Metanephros (tissue), 2 donors: Measurements from ENCODE around the gene GRB14.

DNA sequence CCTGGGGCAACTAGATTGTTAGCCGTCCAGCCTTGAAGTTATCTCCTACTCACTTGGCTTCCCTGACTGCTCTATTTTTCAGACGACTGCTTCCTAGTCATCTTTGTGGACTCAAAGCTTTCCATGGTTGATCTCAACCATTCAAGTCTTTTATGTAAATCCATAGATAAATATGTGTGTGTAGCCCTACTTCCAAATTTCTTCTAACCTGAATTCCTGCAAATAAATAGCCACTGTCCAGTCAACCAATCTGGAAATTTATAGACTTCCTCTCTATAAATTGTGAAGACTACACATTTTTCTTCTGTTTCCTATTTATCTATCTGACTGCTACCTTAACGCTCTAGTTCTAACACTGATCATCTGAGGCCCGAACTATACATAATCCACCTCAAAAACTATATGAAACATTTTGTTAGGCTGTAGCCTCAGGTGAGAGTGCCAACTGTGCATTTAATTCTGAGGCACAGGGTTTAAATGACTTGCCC lies 23.9 kb downstream of the CD302 start:
- RAMPAGE, long total RNA, result no peak

DNA sequence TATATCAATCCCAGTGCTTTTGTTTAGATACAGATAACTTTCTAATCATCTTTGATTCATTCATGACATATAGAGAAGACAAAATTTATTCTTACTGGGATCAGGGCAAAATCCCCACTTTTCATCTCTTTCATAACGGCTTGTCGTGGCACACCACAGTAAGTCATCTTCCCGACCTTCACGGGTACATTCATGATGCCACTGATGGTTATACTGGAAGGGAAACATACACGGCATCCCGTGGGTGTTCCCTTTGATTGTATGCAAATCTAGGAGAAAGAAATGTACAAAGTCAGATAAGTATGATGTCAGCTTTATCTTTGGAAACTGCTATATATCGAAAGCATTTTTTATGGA lies 20.5 kb downstream of the PLA2R1 start:
- RAMPAGE, long total RNA, result no peak

GRCh38 chr2:160051254-160051568 lies 11.2 kb downstream of the PLA2R1 start:
- RAMPAGE, long total RNA, result no peak

DNA sequence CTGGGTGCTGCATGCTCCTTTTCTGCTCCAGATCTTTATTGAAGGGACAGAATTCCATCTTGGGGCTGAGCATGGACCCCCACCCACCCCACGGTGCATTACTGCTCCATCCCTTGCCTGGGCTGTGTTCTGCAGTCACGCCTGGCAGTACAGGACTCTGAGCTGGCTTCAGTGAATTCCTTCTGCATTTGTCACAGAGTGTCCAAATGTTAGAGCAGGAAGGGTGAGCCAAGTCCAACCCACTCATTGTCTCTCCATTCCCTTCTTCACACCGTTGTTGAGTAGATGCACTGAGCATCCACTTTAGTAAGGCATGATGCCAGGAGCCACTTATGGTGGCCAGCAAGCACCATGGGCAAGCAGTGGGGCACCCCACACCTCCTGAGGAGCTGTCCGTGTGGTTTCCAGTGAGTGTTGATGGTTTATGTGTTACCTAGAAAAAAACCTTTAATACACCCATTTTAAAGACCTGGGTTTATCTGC lies 14.6 kb upstream of the ITGB6 start:
- RAMPAGE, long total RNA, result no peak

- RAMPAGE, long total RNA, result no peak
These were observed 21.6 kb upstream of the ITGB6 start for GRCh38 chr2:160221545-160222251.

DNA sequence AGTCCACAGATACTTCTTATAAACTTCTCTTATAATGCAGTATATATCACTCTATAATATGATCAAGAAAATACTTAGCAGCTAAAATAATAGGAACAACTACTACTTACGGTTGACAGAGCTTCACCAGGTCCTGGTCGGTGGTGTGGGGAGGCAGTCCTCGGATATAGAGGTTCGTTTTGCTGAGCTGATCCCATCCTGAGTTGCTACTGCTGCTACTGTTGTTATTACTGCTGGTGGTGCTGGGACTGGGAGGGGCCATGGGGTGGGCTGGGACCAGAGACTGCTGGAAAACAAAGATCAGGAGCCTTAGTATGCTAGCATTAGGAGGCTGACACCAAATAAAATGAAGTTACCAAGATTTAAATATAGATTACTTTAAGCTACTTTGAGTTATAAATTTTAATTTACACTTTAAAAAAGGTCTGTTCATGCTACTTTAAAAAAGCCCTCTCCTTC lies 126.5 kb downstream of the RBMS1 start:
- RAMPAGE, long total RNA, result no peak

- RAMPAGE, long total RNA, result no peak
These were observed 1.4 kb upstream of the FAP start for GRCh38 chr2:162244523-162245205.

DNA sequence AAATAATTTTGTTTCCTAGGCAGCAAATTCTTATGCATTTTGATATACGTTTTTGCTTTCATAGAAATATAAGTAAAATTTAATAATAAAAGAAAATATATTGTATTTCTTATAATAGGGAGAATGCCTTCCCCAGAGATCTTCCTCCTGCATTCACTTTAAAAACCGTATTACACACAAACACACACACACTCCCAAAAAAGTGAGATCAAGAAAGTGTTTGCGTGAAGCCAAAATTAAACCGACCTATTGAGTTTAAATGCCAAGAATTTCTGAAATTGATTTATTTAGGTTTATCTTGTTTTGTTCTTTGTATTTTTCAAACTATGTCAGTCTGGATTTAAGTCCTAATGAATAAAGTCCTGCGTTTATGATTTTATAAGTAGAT lies 21.5 kb downstream of the IFIH1 start:
- RAMPAGE, long total RNA, result no peak

DNA sequence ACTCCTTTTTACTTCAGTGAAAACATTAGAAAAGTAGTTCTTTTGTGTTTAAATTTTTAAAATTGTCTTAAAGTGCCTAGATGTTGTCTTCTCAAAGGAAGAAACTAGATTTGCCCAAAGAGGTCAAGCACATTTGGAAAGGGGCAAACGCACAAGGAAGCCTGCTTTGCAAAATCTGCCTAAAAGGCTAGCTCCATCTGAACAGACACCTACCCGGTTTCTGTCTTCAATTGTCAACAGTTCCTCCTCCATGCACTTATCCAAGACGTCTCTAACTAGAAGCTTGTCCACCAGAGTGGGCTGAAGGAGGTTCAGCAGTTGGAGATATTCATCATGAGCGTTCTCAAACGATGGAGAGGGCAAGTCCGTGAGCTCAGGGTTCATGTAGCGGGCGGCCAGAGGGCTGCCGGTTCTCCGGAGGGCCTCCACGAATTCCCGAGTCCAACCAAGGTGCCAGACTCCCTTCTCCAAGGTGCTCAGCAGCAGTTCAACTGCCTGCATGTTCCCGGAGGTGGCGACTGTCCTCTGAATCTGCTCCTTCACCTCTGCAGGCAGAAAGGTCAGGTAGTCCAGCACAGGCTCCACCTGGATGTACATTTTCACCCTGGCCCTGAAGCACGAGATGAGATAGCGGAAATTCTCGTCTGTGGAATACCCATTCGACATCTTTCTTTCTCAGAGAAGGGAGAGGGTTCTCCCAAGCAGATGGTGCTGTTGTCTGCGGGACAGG lies 677 bp downstream of the IFIH1 start:
- RAMPAGE, long total RNA, result no peak

DNA sequence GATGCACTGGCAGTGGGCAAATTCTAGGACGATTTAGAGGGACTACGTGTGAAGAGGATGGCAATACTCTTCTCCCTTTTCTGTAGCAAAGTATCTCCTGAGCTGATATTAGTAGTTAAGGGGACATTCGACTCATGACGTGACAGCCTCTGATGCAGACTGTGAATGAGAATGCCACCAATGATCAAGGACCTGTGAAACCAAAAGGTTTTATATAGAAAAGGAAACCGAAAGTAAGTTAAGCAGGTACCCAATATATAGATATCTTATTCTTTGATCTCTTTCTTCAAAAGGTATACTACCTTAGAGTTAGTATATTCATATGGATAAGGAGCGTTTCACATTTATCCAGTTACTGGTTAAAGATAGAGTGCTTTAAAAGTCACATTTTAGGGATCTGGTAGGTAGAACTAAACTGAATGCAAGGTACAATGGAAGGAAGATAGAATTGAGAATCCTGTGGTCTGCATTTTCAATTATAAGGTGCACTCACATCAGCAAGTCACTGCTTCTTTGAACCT lies 106.4 kb downstream of the KCNH7 start:
- RAMPAGE, long total RNA, result no peak

GRCh38 chr2:163702251-163702898 lies 33.4 kb downstream of the FIGN start:
- RAMPAGE, long total RNA, result no peak

DNA sequence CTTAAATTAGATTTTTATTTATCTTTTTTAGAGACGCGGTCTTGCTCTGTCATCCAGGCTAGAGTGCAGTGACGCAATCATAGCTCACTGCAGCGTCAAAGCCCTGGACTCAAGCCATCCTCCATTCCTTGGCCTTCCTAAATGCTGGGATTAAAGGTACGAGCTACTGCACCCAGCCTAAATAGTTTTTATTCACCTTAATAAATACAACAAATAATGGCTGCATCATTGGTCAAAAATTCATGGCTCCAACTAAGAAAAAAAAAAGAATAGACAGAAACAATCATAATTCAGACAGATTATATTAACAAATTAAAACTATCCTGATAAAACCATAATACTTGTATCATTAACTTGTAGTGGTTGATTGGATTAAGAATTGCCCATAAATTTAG lies 415.8 kb upstream of the FIGN start:
- RAMPAGE, long total RNA, result no peak

- RAMPAGE, long total RNA, result no peak
These were observed 307.2 kb downstream of the GRB14 start for GRCh38 chr2:164314028-164314617.

DNA sequence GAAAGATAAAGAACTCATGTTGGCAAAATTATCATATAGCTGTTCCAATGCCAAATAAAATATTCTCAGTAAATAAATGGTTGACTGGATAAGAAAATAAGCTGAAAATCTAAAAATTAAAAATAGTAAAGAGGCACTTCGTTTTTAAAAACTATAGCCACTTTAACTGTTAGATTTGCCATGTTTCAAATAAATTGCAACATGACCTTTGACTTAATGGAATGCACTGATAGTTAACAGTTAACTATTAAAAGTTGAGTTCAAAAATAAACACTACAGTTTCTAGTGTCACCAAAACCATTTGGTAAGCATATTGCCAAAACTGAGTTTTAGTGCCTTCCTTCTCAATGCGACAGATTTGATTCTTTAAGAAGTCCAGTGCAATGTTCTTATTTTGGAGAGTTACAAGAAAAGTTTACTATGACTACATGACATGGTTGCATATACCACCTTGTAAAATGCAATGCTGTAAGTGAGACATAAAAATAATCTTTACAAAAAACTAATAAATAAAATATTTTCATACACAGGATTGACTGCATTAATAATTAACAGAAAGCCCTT lies 54.0 kb downstream of the GRB14 start:
- RAMPAGE, long total RNA, result no peak

DNA sequence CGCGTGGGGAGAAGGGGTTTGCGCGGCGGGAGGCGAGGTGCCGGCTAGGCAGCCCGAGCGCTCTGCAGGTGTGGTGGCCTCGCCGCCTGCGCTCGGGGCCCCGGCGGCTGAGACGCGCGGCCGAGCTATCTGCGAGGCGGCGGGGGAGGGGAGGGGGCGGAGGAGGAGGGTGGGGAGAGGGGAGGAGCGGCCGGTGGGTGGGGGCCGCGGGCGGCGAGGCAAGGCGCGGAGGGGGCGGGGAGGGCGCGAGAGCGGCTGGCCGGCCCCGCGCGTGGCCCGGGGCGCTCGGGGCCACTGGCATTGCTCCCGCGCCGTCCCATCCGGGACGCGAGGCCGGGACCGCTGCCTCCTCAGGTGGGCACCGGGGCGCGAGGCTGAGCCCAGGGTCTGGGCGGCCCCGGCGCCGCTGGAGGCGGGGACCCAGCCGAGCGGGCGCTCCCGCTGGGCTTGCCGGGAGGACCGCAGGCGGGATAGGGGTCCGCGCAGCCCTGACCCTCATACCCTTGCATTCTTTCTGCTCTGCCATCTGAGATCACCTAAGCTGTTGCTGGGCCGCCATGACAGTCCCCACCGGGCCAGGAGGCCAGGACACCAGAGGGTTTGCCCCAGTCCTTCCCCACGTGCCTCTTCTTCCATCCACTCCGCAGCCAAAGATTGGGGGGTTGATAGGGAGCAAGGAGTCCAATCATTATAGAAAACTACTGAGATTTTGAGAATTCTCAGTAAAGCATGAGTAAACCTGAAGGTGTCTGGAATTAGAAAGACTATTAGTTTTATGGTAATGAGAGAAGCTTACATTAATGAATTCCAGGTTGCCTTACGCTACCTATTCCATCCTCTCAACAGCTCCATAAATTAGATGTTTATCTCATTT lies at the start of gene GRB14:
TSS of gene GRB14 (minus strand) at position 133 of the 874 bp plus-strand sequence.
- RAMPAGE, long total RNA, result no peak

DNA sequence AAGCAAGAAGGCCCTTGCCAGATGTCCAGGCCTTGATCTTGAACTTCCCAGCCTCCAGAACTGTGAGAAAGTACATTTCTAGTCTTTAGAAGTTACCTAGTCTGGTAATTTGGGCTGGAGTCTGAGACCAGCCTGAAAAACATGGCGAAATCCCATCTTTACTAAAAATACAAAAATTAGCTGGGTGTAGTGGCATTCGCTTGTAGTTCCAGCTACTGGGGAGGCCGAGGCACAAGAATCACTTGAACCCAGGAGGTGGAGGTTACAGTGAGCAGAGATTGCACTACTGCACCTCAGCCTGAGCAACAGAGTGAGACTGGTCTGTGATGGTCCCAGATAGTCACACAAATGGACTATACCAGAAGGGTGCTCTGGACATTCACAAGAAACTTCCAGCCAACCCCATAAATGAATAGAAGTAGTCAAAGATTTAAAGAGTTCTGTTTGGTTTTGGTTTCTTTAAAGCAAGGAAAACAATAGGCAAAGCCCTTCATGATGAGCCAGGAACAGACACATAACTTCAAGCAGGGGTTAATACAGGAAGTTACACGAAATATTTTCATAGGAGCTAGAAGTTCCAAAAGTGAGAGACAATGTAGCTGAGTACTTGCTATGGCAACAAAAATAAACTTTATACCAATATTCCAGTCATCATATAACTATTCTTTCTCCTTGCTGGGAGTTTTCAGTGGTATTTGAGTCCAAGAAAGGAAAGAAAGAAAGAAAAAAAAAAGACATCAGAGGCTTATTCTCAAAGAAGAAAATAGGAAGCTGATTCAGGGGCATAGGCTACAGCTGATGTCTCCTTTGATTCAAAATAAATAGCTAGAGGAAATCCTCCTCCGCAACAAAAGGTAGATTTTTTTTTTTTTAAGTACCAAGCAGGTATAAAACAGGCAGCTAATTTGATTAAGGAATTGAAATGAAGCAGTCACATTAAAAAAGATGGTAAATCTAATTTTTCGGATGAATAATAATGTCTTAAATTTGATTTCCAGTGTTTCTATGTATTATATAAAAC lies 56.2 kb downstream of the COBLL1 start:
- RAMPAGE, long total RNA, result no peak

GRCh38 chr2:164817423-164818154 lies 24.0 kb downstream of the COBLL1 start:
- RAMPAGE, long total RNA, result no peak

GRCh38 chr2:164823423-164824105 lies 18.1 kb downstream of the COBLL1 start:
- RAMPAGE, long total RNA, result no peak

GRCh38 chr2:164898241-164898841 lies 56.7 kb upstream of the COBLL1 start:
- RAMPAGE, long total RNA, result no peak

DNA sequence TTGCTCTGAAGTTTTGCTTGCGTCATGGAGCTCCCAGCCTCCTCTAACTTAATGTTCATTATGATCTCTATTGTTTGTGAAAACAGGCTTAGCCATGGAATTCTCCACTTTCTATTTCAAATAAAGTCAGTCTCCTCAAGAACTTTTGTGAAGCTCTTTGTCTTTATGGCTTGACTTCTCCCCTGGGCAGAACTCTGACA lies 119.8 kb downstream of the SCN3A start:
- RAMPAGE, long total RNA, result no peak